ENCODE results near the gene QSER1.

- RRBS, result no CpG with 5 or more reads among the region's 2 CpGs
These were observed 908.2 kb upstream of the ANO3 start for GRCh38 chr11:25423806-25424081.

DNA sequence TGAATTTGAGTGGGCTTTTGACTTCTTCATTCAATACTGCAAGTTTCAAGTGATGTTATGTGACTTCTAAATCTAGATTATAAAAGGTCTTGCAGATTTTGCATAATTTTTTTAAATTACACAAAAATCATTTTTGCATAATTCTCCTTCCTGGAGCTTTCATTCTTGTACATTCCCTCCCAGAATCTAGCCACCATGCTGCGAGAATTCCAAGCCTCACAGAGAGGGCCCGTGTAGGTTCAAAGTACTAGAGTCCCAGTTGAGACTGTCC, 407.5 kb upstream of the ANO3 start:
- RRBS, result no CpG with 5 or more reads among the region's 2 CpGs

- RRBS, result no CpG with 5 or more reads among the region's 1 CpG
These were observed 1.5 kb upstream of the FIBIN start for GRCh38 chr11:26992406-26992853.

DNA sequence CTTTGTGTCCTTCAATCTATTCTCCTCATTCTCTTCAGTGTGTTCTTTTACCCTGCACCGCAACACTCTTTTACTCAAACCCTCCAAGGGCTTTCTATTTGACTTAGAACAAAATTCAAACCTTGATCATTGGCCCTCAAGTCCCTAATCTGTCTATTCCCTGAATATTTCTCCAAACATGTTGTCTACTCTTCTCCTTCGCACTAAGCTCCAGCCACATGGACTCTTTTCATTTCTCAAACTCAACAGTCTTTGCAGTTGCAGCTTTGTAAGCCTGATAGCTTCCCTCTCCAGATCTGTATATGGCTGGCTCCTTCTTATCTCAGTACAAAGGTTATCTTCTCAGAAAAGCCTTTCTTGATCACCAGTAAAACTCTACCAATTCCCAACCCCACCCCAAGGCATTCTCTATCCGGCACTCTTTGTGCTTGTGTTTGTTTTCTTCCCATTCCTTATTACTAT, 147.3 kb downstream of the BBOX1 start:
- RRBS, result no CpG with 5 or more reads among the region's 3 CpGs

- RRBS, result no CpG with 5 or more reads among the region's 9 CpGs
These were observed 16.7 kb upstream of the CCDC34 start for GRCh38 chr11:27379213-27380558.

DNA sequence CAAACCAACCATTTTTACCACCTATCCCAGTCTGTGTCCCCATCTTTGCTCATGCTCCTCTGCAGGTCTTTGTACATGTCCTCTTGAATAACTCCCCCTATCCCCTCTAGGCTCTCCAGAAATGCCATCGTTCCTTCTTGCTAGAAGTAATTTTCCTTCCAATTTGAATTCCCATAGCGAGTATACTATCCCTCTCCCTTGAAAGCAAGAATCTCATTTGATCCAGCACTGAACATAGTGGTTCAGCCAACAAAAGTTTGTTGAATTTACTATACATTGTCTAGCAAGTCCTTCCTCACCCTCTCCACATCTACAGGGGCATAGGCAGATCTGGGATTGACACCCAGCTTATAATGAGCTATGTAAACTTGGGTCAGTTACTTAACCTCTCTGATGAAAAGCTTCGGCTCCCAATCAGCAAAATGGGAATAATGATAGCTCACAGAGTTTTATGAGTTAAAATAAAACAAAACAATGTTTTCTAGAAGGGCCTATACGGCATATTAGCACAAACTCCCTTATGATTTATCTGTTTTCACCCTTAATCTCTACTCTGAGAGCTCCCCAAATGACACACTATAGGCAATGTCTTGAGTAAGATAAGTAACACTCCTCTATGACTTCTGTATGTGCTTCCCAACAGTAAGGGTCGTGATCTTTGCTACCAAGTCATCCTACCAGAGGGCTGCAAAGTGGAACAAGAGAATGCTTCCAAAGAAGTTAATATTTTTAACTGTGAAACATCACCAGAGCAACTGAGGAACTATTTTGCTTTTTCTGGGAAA, 43.2 kb upstream of the CCDC34 start:
- RRBS, result no CpG with 5 or more reads among the region's 5 CpGs

- RRBS, result no CpG with 5 or more reads among the region's 7 CpGs
These were observed 1.9 kb downstream of the LGR4 start for GRCh38 chr11:27470663-27471148.

- RRBS, result no CpG with 5 or more reads among the region's 14 CpGs
These were observed 49.3 kb upstream of the MPPED2 start for GRCh38 chr11:30635352-30636041.

DNA sequence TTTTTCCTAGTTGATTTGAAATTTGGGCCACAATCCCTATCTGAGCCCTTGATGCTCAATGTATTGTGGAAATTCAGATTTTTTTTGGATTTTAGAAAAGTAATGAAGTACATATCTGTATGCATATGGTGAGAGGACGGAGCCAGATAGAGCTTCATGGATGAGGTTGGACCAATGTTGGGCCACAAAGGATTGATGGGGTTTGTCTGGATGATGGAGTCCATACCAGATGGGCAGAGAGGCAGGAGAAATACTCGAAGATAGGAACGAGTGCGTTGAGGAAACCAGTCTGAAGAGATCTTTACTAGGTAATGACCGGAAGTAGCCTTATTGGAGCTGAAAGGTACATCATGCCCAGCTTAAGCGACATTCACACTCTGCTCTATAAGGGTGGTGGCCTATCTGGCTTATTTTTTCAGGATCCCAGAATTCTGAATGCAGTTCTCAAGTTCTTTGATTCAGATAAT, 224.4 kb downstream of the DCDC1 start:
- RRBS, result no CpG with 5 or more reads among the region's 6 CpGs

GRCh38 chr11:31446353-31447025, 62.9 kb downstream of the IMMP1L start:
- RRBS, result no CpG with 5 or more reads among the region's 1 CpG

DNA sequence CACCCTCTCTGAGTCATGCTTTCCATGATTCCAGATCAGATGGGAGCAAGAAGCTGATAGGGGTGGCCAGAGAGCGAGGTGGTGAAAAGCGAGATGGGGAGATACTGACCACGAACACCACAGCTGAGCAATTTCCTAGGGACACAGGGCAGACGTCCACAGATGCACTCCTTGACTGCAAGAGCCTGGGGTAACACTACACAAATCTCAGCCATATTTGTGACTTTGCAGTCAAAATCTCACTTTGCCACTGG, 22.7 kb upstream of the RCN1 start:
- RRBS, result no CpG with 5 or more reads among the region's 4 CpGs

- RRBS, result no CpG with 5 or more reads among the region's 5 CpGs
These were observed 2.7 kb upstream of the RCN1 start for GRCh38 chr11:32087918-32088775.

GRCh38 chr11:32290557-32291363, 144.6 kb downstream of the WT1 start:
- RRBS, result no CpG with 5 or more reads among the region's 3 CpGs

DNA sequence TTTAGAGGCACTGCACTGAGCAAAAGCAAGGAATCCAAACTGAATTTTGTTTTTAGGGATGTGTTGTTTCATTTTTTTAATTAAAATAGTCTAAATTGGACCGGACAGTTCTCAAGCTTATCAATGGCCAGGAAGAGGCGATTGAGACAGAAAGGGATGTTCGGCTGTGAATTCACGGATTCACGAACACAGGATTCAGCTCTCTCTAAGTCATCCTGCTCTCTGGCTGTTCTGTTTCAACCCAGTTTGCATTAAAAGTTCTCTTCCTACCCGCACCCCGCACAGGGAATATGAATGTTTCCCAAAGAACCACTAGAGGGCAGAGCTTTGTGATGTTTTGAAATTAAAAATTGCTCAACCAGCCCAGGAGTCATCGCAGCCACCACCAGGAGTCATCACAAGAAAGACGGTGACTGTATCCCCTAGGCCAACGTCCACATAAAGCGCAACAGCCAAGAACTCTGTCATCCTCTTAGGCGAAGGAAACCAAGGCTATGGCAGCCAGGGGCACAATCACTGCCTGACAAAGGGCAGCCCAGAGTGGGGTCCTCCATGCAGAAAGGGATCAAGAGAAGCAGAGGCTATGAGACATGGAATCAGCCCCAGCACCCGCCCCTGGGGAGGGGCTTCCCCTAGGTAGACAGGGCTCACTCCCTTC, 122.5 kb downstream of the WT1 start:
- RRBS, result no CpG with 5 or more reads among the region's 13 CpGs

DNA sequence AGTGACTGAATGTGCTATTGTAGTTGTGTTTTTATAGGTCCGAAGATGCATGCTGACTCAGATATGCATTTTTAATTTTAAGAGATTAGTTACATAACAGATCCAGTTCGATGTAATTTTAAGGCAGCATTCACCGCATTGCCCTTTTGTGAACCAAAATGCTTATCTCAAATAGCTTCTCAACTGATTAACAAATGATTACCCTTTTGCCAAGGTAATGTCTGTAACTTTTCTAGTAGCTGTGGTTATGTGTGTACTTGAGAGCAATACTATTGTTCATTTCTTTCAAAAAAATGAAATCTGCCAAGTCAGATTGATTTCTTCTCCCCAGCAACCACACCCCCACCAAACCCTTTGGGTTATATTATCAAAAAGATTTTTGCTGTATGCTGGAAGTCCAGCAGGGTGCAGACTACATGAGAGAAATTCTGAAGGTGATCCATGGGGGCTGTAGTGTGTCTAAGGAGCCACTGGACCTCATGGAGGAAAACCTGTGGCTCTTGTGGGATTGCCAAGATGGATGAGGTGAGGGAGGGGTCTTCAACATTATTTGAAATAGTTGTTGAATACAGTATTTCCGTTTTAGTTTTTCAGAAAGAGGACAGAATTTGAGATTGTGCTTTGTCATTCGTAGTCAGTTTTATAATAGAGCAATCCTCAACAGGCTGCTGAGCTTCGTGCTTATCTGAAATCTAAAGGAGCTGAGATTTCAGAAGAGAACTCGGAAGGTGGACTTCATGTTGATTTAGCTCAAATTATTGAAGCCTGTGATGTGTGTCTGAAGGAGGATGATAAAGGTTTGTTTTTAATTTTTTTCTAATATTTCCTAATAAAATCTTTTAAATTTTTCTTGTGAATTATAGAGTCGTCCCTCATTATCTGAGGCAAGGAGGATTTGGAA, 3.0 kb downstream of the EIF3M start:
- RRBS, result no CpG with 5 or more reads among the region's 8 CpGs

- RRBS, result no CpG with 5 or more reads among the region's 8 CpGs
These were observed 1.3 kb upstream of the QSER1 start for GRCh38 chr11:32891358-32891716.

- RRBS, result 4% methylated on average over 36 of the region's 120 CpGs
These were observed at the start of gene QSER1 for GRCh38 chr11:32892640-32893557. Gene QSER1, plus strand, starts transcription at chr11:32892811.

DNA sequence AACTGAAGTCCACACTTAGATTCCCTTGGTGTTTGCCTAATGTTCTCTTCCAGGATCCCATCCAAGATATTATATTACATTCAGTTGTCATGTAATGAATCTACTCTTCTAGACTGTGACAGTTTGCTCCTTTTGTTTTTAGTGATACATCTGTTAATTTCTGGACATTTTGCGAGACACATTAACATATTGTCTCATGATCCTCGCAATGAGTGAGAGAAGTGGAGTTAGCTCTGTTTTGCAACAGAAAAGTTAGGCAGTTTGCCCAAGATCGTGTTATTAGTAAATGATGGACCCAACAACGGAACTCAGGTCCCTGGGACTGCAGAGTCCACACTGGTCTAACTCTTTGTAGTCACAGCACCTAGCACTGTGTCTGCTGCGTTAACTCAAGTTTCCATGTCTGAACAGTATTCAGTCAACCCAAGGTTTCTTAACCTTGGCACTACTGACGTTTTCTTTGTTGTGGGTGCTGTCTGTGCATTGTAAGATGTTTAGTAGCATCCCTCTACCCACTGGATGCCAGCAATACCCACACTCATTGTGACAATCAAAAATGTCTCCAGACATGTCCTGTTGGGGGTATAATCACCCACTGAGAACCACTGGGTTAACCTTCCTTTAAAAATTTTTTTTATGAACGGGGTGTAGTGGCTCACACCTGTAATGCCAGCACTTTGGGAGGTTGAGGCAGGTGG, 3.2 kb downstream of the DEPDC7 start:
- RRBS, result no CpG with 5 or more reads among the region's 7 CpGs

GRCh38 chr11:33084994-33086088, 46.0 kb downstream of the TCP11L1 start:
- RRBS, result no CpG with 5 or more reads among the region's 14 CpGs

Data from UCH-1 (cell line).